ENCODE data around the genes KEAP1 and AP1M2.

- RRBS: no CpG with 5 or more reads among the region's 12 CpGs
These were observed 5.4 kb upstream of the CDC37 start for GRCh38 chr19:10408625-10409255.

DNA sequence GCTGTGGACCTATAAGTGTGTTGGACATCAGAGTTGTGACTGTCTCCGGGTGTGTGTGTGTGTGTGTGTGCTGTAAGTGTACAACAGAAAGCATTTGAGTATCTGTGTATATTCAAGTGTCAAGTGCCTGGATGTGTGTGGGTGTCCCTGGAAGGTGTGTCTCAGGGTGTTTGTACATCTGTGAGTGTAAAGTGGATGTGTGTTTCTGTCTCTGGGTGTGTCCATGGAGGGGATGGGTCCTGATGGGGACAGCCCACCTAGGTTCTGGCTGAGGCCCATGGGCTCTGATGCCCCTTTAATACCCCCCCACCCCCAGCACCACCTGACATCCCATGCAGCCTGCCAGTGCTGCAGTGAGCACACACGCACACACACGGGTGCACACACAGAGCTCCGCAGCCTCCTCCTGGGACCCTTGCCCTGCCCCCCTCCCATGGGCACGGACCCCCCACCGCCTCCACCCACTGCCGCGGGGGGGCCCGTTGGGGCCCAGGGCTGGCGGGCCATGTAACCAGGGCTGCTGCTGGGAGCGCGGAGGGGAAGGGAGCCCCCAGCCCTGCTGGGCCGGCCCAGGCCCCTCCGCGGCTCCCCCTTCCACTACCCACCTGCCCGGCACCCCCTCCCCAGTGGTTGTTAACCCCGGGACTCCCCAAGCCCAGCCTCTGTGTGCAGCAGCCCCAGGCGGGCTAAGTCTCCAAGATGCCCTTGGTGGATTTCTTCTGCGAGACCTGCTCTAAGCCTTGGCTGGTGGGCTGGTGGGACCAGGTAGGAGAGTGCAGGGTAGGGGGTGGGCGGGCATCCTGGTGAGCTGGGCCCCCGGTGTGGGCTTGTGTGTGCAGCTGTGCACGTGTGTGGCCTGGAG lies 32.5 kb downstream of the PDE4A start:
- RRBS: 11% methylated on average over 4 of the region's 22 CpGs

DNA sequence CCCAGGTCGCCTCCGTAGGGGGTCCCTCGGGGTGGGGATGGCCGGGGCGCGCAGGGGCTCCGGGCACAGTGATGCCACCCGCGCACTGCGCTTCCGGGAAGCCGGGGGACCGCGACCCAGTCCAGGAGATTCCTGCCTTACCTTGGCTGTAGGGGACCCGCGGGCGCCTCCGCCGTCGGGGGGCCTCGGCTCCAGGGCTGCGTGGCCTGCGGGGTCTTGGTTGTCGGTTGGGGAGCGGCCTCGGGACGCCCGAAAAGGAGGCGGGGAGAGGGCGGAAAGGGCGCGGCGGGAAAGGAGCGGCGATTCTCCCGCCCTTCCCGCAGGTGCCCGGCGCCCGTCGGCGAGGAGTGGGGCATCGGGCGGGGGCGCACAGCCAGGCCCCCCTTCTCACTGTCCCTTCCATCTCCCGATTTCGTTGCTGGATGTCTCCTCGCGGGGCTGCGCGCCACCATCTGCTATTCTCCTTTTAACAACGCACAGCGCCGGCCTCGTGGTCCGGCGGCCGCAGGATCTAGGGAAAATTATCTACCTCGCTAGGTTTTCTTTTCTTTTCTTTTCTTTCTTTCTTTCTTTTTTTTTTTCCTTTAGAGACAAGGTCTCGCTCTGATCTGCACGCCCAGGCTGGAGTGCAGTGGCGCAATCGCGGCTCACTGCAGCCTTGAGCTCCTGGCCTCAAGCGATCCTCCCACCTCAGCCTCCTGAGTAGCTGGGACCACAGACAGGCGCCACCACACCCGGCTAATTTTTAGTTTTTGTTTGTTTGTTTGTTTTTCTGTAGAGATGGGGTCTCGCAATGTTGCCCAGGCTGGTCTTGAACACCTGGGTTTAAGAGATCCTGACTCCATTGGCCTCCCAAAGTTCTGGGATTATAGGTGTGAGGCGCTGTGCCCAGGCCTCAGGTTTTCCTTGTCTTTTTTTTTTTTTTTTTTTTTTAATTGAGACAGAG lies at the start of gene KEAP1:
KEAP1 (minus strand) TSS at position 257 of the 946 bp plus-strand sequence.
- RRBS: no CpG with 5 or more reads among the region's 69 CpGs

- RRBS: no CpG with 5 or more reads among the region's 16 CpGs
These were observed 4.1 kb downstream of the KRI1 start for GRCh38 chr19:10561580-10562161.

GRCh38 chr19:10586910-10587474 lies at the start of gene AP1M2:
Gene AP1M2 (minus strand): TSS chr19:10587312.
- RRBS: no CpG with 5 or more reads among the region's 32 CpGs

GRCh38 chr19:10677875-10678290 lies 23.4 kb upstream of the QTRT1 start:
- RRBS: no CpG with 5 or more reads among the region's 11 CpGs

- RRBS: no CpG with 5 or more reads among the region's 7 CpGs
These were observed 13.2 kb upstream of the QTRT1 start for GRCh38 chr19:10687975-10688424.

DNA sequence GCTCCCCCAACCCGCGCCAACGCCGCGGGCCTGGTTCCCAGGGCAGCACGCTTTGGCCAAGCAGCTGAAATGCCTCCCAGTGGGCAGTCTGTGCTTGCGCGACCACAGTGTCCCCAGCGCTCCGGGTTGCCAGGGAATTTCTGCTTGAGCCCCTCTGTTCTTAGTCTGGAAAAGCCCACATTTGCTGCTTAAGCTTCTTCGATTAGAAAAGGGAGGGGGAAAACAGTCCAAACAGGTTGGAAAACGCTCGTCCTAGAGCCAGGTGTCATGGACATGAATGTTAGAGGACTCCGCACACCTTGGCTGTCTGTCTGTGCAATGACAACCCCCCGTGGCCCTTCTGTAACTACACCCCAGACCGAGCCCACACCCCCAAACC lies 39.2 kb downstream of the TMED1 start:
- RRBS: no CpG with 5 or more reads among the region's 16 CpGs

DNA sequence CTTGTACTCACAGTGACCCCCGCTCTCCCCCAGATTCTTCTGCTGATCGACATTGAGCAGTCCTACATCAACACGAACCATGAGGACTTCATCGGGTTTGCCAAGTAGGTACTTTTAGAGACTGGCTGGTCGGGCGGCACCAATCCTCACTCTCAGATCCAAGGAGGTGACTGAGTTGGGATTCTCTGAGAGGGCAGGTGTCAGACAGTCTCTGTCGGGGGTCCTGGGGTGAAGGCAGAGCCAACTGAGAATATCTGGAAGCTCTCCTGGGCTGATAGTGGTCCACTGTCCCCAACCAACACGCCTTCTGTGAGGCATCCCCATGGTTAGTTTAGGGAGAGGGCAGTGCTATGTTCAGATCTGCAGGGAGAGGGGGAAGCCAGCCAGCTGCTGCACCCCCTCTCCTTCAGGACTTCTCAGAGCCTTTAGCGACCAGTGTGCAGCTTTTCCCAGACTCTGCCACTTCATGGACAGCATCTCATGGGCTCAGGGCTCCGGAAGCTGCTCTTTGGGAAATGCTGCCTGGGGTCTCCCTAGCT lies 33.7 kb downstream of the TMED1 start:
- RRBS: no CpG with 5 or more reads among the region's 10 CpGs

DNA sequence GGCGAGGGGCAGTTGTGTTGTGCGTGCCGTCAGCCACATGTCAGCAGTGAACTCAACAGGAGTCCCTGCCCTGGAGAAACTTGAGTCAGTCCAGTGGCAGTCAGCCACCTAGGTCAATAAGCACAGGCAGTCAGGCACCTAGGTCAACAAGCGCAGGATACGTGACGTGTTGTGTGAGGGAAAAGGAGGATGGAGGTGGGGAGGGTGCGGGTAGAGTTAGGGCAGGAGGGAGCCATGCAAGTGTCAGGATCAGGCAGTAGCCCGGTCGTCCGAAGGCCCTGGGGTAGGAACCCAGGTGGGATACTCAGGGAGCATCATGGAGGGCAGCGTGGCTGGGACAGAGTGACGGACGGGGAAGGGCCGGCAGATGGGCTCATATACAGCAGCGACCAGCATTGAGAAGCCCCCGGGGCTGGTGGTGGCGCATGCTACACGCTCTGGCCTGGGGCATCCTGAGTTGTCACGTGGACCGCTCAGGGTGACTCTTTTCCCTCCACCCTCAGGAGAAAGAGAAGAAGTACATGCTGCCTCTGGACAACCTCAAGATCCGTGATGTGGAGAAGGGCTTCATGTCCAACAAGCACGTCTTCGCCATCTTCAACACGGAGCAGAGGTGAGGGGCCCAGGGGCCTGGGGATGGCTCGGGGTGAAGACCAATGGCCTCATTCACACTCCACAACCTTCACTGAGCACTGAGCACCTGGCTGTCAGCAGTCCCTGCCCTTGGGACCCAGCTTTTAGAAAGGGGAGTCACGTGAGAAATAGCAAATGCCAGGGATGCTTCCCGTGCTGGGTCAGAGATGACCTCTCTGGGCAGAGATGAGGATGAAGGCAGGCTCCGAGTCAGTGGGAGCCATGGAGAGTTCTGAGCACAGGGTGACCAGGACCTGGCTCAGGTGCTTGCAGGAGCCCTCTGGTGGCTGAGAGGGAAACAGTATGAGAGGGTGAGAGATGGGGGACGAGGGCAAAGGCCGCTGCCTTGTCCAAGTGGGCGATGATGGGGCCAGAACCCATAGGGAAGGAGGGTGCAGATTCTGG lies 16.2 kb downstream of the TMED1 start:
- RRBS: no CpG with 5 or more reads among the region's 31 CpGs

DNA sequence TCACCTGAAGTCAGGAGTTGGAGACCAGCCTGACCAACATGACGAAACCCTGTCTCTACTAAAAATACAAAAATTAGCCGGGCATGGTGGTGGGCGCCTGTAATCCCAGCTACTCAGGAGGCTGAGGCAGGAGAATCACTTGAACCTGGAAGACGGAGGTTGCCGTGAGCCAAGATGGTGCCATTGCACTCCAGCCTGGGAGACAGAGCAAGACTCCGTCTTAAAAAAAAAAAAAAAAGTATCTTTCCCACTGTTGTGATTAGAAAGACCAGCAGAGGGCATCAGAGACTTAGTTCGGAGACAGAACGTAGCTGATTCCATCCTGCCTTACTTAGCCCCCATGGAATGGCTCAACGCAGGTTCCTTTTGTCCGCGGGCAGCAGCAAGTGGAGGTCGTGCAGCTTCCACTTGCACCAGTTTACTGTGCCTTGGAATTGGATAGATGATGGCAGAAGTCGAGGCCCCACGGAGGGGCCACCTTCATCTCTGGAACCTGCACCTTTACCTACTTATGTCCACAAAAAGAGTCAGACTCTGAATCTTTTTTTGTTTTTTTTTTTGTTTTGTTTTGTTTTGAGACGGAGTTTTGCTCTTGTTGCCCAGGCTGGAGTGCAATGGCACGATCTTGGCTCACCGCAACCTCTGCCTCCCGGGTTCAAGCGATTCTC lies 8.1 kb downstream of the TIMM29 start:
- RRBS: no CpG with 5 or more reads among the region's 19 CpGs

DNA sequence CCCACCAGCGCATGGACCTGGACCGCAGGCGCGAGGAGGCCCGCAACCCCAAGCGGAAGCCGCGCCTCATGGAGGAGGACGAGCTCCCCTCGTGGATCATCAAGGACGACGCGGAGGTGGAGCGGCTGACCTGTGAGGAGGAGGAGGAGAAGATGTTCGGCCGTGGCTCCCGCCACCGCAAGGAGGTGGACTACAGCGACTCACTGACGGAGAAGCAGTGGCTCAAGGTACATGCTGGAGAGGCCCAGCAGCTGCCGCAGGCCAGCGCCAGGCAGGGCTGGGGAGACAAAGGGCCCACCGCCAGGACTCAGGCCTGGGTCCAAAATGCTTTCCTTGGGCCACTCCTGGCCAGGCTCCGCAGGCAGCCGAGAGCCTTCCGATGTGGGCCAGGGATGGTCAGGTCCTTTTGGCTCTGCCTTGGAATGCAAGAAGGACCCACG lies 54.3 kb upstream of the LDLR start:
- RRBS: no CpG with 5 or more reads among the region's 27 CpGs

DNA sequence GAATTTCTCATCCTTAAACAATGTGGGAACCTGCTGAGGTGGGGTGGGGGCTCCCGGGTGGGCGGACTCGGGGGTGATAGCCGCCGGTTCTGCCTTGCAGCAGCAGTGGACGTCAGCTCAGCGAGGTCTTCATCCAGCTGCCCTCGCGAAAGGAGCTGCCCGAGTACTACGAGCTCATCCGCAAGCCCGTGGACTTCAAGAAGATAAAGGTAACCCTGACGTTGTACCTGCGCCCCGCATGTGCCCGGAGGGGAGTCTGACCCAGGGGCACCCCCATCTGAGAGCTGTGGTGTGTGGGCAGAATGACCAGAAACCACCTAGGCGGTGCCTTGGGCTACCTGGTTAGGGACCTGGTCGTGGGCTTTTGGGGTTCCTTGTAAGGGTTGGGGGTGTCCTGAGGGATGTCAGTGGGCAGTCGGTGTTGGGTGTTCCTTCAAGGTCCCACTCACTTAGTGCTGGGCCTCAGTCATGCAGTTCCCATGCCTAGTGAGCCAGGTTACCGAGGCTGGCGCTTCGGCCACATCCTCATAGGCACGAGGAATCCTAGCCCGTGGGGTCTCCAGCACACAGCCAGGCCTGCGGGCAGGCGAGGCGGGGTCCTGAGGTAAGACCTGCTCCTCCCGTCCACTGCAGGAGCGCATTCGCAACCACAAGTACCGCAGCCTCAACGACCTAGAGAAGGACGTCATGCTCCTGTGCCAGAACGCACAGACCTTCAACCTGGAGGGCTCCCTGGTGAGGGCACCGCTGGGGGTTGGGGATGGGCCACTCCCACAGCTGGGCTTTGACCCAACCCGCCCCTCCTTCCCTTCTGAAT lies 30.9 kb upstream of the LDLR start:
- RRBS: no CpG with 5 or more reads among the region's 37 CpGs

GRCh38 chr19:11194684-11195495 lies 2.5 kb downstream of the KANK2 start:
- RRBS: 6% methylated on average over 3 of the region's 19 CpGs

DNA sequence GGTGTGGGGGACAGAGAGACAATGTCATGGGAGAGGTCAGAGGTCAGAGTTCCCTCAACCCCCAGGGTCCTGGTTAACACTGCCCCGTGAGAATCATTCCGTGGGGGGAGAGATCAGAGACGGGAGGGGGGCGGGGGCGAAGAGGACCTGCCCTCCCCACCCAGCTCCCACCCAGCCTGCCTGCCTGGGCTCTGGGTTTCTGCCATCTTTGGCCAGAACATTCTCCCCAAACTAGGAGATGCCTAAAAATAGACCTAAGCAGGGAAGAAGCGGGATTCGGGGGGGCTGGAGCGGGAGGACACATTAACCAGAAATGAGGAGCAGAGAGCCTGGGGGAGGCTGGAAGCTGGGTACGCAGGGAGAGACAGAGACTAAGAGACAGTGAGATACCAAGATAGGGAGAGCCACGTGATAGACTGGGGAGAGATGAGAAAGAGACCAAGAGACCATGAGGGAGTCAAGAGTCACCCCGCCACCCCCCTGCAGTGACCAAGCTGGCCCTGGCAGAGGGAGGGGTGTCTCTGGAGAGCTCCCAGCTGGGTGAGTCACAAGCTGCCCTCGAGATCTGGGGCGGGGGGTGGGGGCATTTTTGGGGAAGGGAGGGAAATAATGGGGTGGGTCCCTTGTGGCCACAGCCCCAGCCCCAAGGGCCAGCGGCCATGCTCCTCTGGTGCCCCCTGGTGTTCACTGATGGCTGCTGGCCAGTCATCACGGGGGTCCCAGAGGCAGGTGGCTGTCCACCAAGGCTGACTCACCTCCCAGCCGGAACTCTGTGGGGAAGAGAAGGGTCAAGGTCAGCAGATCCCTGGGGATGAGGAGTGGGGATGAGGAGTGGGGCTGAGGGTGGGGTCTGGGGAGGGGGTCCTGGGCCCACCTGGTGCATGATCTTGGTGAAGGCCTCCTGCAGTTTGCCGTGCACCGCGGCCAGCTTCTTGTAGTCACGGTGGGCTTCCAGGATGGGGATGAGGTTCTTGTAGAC lies 6.3 kb upstream of the KANK2 start:
- RRBS: no CpG with 5 or more reads among the region's 20 CpGs

- RRBS: no CpG with 5 or more reads among the region's 20 CpGs
These were observed 16.5 kb upstream of the ANGPTL8 start for GRCh38 chr19:11222588-11223712.

- RRBS: no CpG with 5 or more reads among the region's 4 CpGs
These were observed 1.0 kb downstream of the RAB3D start for GRCh38 chr19:11338489-11338772.

- RRBS: no CpG with 5 or more reads among the region's 19 CpGs
These were observed 6.3 kb downstream of the PLPPR2 start for GRCh38 chr19:11361474-11361944.

DNA sequence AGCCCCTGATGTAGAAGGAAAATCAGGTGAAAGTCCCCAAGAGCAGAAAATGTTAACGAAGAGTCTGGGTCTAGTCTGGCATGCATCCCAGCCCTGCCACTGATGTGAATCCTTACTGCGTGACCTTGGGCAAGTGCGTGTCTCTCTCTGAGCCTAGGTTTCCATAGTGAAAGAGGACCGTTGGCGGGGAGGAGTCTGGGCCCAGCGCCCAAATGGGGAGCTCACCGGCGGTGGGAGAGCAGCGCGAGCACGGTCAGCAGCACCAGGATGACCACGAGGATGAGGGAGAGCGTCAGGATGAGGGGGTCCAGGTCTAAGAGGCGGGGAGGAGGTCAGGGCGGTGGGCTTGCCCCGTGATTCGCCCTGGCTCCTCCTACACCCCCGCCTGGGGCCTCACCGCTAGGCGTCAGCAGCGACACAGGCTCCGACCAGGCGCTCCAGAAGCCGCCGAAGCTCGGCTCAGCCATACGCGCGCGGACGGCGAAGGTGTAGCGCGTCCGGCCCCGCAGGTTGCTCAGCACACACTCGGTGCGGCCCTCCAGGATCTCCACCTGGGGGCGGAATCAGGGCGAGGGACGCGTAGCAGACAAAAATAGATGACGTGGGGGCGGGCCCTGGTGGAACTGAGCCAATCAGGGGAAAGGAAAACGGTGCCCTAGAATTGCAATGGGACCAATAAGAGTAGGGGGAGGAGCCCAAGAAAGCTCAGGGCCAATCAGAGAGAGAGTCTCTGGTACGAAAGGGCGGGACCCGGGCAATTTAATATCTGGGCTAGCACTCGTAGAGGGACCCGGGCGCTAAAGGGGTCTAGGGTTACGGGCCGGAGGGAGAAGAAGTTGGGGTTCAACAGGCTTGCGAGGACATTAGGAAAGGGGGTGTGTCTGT lies 3.2 kb downstream of the EPOR start:
- RRBS: 0% methylated on average over 2 of the region's 54 CpGs

DNA sequence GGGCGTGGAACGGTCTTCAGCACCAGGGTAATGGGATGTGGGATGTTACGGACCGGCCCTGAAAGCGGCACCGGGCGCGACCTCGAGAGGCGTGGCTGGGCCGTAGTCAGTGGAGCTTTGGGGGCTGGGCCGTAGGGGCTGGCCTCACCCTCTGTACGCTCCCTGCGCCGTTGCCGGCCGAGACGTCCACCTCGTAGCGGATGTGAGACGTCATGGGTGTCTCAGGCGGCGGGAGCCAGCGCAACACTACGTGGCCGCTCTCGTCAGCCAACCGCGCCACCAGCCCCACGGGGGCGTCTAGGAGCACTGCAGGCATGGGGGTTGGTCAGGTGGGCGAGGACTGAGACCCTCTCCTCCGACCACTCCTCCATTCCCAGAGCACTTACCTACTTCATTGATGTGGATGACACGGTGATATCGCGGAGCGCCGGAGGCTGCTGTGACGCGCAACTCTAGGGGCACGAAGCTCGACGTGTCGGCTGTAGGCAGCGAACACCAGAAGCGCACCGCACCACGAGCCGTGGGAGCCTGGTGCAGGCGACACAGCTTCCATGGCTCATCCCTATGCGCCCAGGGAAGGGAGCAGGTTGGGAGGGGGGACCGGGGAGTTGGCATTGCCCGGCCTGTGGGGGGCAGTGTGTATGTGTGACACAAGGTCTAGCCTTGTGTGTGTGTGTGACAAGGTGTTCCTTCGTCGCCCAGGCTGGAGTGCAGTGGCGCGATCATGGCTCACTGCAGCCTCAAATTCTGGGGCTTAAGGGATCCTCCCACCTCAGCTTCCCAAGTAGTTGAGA lies 2.4 kb downstream of the EPOR start:
- RRBS: no CpG with 5 or more reads among the region's 57 CpGs